Gallbladder (tissue), 1 donor: ENCODE measurements around the gene GIPC2.

- PRO-cap, result no peak
Measured at GRCh38 chr1:77927405-77927881, 39.0 kb downstream of the NEXN start.

- PRO-cap, result no peak
Measured at GRCh38 chr1:77938165-77938480, 40.7 kb downstream of the FUBP1 start.

DNA sequence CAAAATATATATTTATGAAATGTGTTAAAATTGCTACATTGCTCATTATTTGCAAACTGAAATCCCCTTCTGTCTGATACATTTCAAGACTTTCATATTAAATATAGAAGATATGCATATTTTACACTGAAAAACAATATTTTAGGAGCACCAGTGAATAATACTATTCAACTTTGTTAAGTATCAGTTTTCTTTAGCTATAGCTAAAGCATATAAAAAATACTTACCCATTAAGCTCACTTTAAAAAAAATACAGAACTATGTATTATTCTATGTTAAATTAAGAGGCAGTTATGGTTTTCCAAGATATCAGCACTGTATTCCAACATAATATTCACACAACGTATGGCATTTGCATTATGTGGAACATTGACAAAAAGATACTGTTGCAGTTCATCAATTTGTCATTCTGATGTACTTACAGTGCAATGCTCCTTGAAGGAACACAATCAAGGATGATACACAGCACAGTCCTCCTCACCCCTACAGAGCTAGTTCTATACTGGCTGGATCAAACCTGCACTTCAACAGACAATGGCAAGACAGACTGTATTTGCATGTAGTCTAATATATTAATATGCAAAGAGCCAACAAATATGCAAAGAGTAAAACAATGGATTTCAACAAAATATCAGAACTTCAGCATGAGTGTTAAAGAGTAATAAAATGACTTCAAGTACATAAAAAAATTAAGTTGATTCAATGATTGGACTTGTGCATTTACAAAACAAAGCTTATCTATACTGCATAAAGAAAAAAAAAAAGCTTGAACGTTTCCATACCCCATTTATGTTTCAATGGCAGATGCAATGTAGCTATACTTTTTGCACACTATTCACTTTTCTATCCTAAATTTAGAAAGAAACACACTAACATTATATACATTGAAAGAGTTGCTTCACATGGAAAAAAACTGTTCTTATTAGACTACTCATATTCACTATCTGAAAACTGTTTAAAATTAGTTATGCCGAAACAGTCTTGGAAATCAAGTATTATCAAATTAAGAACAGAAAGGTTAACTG, 31.5 kb downstream of the FUBP1 start:
- PRO-cap, result no peak

GRCh38 chr1:78012944-78013554, 8.3 kb downstream of the DNAJB4 start:
- PRO-cap, result no peak

DNA sequence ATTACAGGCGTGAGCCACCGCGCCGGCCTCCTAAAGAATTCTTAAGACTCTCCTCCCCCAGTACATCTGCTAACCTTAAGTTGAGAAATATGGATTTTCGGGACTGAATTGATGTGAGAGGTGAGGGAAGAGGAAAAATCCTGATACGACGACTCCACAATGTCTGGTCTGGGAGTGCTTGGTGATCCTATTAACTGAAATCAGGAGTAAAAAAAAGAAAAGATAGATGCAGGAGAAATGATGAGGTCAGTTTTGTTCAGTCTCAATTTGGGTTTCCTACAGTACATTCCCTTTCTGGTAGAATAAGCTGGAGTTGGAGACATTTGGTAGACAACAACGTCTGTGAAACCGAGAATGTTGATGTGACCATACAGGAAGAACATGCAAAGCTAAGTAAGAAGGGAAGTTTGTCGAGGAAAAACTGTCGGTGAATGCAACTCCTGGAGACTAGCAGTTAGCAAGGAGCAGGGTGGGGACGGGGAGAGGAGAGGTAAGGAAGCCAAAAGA, 1.2 kb upstream of the GIPC2 start:
- PRO-cap, result no peak

DNA sequence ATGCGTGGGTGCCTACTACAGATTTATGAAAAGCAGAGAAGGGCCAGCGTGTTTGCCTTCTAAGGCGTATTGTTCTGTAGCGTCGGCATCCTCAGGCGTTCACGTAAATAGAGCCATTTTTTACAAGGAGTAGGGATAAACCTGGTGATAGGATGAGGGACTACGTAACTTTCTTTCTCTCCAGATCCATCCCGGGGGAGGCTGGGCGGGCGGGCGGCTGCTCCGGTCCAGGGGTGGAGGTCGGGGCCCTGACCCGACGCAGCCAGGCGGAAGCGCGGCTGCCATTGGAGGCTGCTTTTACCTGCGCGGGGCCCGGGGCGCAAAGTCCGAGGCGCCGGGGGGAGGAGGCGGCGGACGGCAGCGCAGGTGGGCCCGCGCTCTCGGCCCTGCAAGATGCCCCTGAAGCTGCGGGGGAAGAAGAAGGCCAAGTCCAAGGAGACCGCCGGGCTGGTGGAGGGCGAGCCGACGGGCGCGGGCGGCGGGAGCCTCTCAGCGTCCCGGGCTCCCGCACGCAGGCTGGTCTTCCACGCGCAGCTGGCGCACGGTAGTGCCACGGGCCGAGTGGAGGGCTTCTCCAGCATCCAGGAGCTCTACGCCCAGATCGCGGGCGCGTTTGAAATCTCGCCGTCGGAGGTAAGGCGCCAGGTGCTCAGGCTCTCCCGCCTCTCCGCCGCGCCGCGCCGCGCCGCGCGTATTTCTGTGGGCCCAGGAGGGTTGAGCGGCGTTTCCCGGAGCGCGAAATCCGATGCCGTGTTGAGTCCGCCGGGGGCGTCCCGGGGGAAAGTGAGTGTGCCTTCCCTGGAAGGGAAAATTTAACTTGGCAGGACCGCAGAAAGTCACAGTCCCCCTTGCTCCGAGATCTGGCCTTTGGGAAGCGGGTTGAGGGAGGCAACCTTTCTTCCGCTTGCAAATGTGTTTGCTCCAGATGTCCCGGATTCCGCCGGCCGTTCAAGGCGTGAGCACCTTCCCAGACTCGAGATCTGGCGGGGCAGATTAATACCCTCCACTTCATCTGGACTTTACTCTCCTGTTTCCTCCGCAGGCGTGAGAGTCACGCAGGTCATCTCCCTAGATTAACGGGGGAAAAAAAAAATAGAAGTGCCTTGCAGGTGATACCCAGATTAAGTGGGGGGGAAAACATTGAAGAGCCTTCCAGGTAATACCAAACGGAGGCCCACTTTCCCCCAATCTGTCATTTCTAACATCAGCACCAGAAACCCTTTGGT, at the start of gene GIPC2:
GIPC2 (plus strand) TSS at position 265 of the 1,226 bp plus-strand sequence.
- PRO-cap, result bidirectional peak, plus-strand start at position 329 of the sequence, minus-strand start at position 293 of the sequence; unidirectional peak, minus-strand start at position 563 of the sequence; unidirectional peak, minus-strand start at position 693 of the sequence; unidirectional peak, minus-strand start at position 862 of the sequence

DNA sequence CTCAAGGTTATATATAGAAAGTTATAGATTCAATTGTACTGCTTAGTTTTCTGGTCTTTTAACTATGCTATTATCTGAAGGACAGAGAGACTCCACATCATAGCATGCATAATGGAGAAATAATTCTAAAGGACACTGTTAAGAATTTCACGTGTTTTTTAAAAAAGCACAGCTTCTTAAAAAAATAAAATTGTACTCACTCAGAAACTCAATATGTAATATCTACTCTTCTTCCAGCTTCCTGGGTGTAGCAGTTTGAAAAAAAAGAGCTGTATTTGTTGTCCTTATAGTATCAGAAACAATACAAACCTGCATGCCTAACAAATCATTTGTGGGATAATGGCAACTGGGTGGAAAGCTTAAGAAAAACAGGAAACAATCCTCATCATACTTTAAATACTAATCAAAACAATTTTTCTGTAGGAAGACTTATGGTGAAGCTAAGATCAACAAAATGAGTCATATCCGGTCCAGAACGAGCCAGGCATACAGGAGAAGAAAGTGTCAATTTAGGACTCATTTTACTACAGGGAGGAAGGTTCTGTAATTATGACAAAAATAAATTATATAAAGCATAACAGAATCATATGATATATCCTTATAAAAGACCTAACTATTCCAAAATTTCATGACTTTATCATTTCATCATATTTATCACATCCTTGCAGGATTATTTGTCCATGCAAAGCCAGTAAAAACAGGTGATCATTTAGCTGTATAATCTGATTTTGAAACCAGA, 181.8 kb upstream of the ADGRL4 start:
- PRO-cap, result no peak

DNA sequence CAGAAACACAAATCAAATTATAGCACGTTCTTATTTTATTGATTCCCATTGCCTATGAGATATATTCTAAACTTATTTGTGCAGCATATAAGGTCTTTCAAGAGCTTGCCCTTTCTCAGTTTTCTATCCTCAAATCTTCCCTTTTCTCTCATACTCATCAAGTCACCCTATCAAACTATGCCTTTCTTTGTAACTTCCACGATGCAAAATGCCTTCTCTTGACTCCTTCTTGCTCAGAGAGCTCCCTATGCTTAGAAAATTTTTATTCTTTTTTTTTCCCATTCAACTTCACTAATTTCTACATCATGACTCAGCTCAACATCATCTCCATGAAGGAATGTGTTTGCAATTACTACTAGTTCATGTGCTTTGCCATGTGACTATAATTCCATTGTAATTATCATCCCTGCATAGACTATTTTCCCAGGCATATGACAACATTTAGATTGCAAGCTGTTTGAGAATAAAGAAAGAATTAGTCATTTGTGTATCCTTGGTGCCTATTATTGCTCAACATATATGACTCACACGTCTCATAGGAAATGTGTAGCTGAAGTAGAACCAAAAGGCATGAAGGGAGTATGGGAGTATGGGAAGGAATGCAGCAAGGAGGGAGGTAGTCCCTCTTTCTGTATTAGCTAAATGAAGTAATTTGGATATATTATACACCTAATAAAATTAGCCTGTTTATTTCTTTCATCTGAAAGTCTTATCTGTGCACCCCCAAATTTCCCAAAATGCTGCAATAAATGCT, 316.6 kb upstream of the ADGRL4 start:
- PRO-cap, result no peak

GRCh38 chr1:79493682-79494268, 487.2 kb upstream of the ADGRL4 start:
- PRO-cap, result no peak

DNA sequence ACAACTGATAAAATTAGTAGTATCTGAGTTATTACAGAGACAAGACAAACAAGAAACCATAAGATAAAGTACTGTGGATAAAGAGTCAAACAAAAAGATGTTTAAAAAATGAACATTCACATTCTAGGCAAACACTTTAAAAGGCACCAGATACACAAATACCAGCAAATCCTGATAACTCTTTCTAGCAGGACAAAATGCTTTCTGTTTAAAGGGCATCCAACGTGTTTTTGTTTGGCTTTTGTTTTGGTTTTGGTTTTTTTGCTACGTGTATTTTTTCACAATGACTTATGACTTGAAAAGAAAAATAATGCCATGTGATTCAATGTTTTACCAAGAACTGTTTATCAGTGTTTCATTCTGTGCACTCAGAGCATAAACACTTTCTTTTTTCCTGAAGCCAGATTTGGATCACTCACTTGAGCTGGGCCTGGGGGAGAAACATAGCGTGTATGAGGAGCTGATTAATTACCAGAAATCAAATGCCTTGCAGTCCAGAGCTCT, 642.3 kb upstream of the ADGRL2 start:
- PRO-cap, result no peak

DNA sequence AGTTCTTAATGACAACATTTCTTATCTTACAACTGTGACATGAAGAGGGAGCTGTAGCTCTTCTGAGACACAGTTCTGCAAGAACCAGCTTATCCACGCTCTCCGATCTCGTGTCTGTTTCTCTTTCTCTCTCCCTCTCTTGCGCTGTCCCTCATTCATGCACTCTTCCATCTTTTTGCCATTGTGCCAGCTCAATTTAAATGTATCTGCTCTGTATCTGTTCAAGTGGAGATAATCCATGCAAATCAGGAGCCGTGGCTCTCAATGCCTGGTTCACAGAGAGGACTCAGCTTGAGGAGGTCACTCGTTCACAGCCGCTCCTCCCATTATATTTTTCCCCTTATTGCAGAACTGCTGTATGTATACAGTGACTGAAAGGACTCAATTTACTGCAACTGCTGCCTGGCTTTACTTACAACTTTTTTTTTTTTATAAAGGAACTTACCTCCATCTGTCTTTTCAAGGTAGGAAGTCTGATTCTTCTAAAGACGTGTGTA, 494.6 kb upstream of the ADGRL2 start:
- PRO-cap, result no peak

GRCh38 chr1:81414699-81415162, 386.0 kb upstream of the ADGRL2 start:
- PRO-cap, result no peak

DNA sequence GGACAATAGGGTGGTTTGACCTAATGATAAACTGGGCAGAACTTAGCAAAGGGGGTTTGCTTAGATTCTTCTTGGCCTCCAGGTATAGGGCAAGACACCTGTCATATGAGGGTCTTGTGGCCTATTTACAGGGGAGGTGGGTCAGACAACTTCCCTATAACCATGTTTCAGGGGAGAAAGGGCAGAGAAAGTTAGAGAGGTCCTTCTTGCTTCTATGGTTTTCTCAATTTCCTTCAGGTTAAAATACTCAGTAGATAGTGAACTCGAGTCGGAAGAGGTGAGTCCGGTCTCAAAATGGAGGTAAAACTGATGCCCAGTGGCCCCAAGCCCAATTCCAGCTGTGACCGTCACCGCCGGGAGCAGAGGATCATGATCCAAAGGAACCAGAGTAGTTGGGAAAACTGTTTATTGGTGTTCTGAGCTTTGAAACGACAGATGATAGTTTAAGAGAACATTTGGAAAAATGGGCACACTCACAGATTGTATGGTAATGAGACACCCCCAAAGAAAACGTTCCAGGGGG, 374.5 kb upstream of the ADGRL2 start:
- PRO-cap, result no peak

GRCh38 chr1:81435078-81435467, 365.7 kb upstream of the ADGRL2 start:
- PRO-cap, result unidirectional peak, minus-strand start at chr1:81435235

GRCh38 chr1:83692968-83693691, 305.8 kb downstream of the TTLL7 start:
- PRO-cap, result no peak

- PRO-cap, result no peak
Measured at GRCh38 chr1:83746200-83746670, 252.7 kb downstream of the TTLL7 start.

DNA sequence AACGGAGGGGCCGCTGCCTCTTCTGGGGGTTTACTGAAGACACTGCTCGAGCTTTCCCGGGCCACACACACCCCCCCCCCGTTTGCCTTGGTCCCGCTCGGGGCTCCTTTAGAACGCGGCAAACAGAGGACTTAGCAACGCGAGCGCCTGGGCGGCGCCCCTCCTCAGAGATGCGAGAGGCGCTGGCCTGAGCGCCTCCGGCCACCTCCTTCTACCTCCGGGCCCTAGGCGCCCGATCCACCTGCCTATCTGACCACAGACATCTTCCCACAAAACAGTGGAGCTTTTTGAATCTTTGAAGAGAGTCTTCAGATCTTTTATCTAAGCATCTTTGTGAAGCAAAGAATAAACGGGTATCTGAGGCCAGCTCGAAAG, 370 bp upstream of the TTLL7 start:
- PRO-cap, result bidirectional peak, plus-strand start at position 137 of the sequence, minus-strand start outside the sequence

DNA sequence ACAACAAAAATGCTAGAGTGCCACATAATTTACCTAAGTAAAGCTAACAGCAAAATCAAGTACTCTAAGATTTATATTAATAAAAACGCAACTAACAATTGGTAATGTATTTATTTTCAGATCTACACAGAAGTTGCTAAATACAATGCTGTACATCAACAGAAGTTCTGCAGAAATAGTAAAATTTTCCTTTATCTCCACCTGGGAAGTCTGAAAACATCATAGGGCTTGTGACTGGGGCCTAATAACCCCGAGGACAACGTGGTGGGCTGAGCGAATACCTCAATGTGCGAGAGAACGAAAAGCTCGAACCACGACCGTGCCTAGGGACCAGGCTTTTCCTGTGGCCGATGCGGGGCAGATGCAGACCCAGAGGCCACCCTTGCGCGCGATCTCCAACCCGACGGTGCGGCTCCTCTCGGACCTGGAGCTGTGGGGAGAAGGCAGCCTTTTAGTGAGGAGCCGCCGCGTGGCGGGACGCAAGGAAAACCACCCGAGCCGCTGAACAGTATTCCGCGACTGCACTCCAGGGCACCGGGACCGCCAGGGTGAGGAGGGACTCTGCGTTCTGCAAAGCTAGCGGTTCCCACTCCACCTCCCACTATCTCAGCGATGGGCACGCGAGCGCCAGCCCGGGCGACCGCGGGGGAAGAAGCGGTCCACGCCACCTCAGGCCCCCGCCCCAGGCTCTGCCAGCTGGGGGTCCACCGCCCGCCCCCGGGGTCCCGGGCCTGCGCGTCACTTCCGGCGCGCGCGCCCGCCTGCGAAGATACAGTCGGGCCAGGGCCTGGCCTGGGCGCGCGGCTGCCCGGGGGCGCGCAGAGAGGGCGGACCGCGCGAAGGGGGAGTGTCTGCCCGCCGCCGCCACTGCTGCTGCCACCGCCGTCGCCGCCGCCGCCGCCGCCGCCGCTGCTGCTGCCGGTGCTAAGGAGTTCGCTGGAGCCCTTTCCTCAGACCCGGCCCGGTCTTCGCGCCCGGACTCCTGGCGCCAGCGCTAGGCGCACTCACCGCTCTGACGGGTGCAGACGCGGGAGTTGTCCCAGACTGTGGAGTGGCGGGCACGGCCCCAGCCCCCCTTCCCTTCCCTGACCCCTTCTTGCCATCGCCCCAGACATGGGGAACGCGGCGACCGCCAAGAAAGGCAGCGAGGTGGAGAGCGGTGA, 66.5 kb upstream of the PRKACB start:
- PRO-cap, result bidirectional peak, plus-strand start at position 821 of the sequence, minus-strand start at position 691 of the sequence

DNA sequence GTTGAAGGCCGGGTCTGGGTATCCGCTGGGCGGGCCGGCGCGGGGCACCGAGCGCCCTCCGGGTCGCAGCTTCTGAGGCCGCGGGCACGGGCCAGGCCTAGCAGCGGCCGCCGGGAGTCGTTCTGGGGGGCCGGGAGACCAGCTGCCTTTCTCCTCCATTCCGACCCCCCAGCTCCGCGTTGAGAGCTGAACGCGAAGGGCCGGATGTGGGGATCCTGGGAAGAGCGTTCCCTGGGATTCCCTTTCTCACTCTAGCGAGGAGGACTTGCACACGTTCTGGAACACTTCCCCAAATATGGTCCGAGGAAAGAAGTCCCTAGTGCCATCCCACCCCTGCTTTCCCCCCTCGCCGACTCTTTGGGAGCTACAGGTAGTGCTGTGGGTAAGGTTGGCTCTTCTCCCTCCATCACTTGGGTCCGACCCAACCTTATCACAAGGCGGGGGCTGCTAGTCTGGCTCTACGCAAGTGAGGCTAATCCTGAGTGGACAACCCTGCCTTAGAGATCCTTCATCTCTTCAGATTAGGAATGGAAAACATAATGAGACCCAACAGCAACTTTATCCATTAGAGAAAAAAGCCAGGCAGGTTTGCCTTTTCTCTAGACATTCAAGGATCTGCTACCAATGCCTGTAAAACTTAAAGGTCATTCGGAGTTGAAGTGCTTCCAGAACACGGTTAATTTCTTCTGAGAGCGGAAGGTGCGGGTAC, 65.5 kb upstream of the PRKACB start:
- PRO-cap, result no peak

DNA sequence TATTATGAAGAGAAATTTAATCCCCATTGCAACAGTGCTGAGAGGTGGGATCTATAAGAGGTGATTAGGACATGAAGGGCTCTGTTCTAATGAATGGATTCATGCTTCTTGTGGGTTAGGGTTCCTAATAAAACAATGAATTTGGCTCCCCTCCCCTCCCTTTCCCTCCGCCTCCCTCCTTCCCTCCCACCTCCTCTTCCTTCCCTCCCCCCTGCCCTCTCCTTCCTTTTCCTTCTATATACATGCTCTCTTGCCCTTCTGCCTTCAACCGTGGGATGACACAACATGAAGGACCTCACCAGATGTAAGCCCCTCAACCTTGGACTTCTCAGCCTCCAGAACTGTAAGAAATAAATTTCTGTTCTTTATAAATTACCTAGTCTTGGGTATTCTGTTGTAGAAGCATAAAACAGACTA, 26.8 kb upstream of the SAMD13 start:
- PRO-cap, result unidirectional peak, plus-strand start at position 267 of the sequence